Neutrophil (primary cell): ENCODE measurements around a stretch of chr1.

GRCh38 chr1:24003488-24003936 is 23.4 kb upstream of the SRSF10 start:
- PRO-cap = no peak

DNA sequence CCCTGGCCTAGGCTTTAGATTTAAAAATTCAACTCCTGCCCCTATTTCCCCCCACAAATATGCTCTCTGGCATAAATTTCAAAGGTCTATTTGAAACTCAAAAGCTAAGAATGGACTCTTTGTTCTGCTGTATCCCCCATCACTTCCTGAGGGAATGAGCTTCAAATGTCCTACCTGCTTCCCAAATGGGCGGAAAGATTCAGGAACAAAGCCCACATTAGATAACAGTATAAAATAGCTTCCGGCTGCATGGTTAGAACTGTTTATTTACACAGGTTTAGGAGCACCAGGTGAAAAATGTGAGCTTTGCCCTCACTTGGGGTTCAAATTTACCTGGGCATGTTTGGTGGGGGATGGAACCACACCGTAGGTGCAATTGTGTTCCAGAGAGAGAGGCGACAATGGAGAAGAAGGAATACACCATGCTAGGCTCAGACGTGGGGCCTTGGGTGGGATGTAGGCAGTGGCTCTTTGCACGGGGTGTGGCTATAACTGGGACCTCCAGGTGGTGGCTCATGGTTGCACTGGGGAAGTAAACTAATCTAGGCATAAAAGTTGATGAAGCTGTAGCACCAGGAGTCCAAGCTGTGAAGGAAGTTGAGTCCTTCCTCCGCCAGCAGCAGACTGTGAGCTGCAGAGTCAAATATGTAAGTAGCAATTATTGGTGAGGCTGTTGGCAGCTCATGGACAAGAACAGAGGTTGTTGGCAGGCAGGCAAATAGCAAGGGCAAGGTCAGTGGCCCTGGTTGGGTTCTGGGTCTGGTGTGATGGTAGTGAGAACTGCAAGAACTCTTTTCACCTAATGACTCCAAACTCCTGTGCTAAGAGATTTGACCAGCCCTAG is 41.5 kb upstream of the SRSF10 start:
- PRO-cap = no peak

DNA sequence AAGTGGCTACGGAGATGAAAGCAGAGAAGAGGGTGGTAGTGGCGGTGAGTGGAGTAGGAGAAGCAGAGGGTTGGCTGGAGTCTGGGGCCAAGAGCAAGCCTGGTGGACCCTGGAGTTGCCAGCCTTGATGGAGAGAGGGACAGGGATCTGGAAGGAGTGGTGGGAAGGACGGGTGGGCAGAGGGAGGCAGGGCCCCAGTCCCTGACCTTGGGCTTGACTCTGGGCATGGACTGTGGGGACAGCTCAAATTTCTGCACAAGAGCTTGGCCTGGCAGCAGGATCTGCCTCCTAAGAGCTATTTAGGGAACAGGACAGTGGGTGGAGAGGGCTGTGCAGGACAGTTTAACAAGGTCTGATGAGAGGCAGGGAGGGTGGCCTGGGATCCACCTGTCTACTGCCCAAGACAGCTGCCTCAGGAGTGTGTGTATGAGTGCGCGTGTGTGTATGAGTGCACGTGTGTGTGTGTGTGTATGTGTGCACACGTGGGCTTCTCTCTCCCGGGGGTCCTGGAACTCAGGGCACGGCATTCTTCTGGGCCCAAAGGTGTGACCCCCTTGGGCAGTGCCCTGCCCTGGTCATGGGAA is 15.6 kb downstream of the MYOM3 start:
- PRO-cap = no peak

DNA sequence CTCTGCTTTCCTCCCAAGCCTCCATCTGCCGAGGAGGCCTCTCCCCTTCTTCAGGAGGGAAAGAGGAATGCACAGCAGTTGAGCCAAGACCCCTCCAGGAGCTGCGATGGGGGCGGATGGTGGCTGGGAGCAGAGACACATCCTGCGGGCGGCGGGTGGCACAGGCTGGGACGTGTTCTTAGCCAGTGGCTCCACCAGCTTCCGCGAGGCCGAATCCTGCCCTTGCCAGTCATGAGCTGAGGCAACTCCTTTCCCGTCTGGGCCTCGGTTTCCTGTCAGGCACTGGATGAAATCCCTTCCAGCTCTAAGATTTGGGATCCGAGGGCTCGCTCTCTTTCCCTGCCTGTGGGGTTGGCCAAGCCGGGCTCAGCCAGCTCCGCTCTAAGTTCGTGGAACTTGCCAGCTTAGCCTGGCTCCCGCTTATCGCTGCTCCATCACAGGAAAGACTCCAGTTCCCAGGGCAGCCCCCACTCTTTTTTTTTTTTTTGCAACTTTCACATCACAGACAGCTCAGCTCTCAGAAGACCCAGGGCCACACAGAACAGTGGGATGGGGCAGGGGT is 584 bp downstream of the MYOM3 start:
- PRO-cap = no peak

- PRO-cap = no peak
Observed at GRCh38 chr1:24150894-24152221, 8.4 kb upstream of the IL22RA1 start.

DNA sequence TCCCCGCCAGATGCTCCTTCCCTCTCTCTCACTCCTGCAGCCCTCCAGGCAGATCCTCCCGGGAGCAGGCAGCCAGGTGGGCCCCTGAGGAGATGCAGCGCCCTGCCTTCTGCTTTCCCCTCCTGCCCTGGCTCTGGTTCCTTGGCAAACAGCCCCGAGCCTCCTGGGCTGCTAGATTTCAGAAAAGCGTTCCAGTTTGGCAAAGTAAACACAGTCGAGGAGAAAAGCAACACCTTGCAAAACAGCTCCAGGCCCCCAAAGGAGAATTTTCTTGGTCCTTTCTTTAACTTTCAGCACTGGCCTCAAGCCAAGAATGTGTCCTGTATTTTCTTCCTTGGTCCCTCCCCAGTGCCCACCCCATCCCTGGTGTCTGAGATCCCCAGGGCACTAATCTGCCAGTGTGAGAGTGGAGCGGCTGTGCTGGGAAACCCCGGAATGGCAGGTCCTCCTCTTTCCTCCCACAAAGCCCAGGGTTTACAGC is 29.4 kb upstream of the IFNLR1 start:
- PRO-cap = no peak

- PRO-cap = no peak
Observed at GRCh38 chr1:24322150-24322899, 3.2 kb downstream of the GRHL3 start.

DNA sequence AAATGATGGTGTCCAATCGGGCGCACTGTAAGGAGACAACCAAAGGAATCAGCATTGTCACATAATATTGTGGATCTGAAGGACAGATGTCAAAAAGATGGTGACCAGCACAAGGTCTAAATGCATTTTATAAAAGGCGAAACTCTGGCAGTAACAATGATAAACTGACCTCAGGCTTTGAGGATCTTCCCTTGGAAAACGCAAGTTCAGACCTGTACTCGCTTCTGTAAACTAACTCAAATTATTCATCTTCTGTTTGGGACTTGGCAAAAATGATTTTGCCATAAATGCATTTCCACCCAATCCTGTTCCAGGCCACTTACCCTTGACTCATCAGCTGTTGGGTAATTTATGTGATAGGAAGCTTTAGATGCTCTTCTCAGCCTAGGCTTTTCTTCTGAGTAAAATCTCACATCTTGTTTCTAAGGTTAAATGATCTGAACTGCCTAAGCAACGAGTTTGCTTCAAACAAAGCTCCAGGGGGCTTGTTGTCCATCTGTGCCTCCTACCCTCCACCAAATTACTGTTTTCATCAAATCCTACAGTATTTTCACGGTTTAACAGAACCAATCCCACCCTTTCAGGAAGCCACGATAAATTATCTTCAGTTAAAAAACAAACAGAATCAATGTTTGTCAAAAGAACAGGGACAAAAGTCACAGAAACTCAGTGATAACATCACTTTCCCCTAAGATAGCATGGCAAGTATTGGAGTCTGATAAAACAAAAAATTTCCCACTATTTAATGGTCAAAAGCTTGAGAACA is 33.6 kb downstream of the STPG1 start:
- PRO-cap = no peak

DNA sequence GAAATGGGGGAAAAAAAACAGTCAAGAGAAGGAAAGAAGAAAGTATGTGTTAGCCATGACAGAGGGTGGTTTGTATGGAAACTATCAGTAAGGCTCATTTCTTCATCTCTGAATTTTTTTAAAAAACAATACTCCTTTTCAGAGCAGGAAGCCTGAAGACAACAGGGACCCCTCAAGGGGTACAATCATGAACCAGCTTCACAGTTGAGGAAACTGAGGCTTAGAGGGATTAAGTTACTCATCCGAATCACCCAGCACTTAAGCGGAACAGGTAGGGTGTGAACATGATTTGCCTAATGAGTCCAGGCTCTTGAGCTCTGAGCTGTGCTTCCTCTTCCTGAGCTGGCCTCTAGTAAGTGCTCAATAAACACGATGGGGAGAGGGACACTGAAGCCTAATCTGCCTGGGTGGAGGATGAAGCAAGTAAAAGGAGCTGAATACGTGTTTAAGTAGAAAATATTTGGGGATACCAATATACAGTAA is 20.7 kb downstream of the STPG1 start:
- PRO-cap = no peak

- PRO-cap = no peak
Observed at GRCh38 chr1:24416447-24417496, 1.2 kb downstream of the NIPAL3 start.

GRCh38 chr1:24483409-24483842 is 19.2 kb upstream of the RCAN3 start:
- PRO-cap = no peak

DNA sequence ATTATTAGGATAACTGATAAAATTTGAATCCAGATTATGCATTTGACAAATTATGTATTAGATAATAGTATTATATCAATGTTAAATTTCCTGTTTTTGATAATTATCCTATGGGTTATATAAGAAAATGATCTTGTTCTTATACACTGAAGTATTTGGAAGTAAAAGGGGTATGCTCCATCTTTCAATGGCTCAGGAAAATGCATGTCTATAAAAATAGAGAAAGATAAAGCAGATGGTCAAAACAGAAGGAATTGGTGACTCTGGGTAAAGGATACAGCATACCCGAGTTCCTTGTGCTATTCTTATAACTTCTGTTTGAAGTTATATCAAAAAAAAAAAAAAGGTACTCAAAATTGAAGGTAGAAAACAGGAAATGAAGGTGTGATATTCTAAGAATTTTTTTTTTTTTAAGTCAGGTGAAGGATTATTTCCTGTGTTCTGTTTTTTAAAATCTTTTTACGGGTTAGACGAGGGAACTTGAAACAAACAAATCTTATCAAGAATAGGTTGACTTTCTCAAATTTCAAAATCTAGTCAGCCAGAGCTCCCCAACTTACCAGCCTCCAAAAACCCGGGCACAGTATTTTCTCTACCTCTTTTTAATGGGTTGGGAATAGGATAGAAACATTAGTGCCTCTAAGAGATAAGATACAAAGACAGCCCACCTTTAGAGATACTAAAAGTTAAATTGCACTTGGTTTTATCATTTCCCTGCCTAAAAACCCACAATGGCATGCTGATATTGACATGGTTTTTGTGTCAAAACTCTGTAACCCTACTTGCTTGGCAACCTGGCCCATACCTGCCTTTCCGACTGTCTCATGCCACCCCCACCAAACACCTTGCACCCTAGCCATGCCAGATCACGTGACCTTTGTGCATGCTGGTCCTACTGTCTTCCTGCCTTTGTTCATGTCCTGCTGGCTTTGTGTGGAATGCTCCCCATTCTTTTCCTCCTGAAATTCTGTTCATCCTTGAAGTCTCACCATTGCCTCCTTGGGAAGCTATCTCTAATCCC is 4.0 kb downstream of the RCAN3 start:
- PRO-cap = no peak

- PRO-cap = no peak
Observed at GRCh38 chr1:24536316-24537211, 19.3 kb upstream of the NCMAP start.

- PRO-cap = no peak
Observed at GRCh38 chr1:24540900-24541472, 14.9 kb upstream of the NCMAP start.

GRCh38 chr1:24557620-24558420 is 1.9 kb downstream of the NCMAP start:
- PRO-cap = no peak

DNA sequence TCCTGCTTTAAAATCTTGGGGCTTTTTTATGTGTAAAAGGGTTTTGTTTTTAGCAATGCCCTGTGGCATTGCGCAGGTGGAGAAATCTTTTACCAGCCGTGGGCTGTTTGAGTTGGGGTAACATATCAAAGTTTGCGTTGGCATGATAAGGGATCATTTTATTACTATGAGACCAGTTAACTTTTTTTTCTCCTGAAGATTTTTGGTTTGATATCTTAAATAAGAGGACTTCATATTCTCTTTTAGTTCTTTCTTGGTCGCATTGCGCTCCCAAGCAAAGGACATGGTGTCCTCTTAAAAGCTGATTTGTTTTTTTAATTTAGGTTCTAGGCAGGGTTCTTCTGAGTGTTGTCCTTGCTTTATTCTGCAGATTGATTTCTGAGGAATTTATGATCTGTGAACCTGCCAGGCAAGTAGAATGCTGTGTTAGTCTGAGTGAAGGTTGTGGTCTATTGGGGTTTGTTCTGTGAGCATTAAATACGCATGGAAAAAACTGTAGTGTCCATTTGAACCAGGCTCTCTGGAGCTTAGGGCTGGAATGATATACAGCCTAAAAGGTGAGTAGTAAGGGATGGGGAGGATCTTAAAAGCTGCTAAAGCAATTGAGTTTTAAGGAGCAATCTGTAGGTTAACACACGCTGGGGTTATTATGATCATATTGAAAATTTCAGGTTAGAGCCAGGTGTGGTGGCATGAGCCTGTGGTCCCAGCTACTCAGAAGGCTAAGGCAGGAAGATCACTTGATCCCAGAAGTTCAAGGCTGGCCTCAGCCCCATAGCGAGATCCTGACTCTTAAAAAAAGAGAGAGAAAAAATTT is 12.4 kb downstream of the SRRM1 start:
- PRO-cap = no peak

DNA sequence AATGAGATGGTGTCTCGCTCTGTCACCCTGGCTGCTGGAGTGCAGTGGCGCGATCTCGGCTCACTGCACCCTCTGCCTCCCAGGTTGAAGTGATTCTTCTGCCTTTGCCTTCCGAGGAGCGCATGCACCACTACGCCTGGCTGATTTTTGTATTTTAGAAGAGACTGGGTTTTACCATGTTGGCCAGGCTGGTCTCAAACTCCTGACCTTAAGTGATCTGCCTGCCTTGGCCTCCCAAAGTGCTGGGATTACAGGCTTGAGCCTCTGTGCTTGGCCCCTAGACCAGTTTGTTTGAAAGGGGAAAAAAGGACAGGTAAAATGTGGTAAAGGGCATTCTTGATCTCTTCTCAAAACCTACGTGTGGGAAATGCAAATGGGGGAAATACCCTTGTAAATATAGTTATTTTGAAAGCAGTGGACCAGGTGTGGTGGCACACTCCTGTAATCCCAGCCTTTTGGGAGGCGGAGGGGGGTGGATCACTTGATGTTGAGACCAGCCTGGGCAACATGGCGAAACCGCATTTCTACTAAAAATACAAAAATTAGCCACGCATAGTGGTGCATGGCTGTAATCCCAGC is 3.4 kb downstream of the CLIC4 start:
- PRO-cap = no peak

DNA sequence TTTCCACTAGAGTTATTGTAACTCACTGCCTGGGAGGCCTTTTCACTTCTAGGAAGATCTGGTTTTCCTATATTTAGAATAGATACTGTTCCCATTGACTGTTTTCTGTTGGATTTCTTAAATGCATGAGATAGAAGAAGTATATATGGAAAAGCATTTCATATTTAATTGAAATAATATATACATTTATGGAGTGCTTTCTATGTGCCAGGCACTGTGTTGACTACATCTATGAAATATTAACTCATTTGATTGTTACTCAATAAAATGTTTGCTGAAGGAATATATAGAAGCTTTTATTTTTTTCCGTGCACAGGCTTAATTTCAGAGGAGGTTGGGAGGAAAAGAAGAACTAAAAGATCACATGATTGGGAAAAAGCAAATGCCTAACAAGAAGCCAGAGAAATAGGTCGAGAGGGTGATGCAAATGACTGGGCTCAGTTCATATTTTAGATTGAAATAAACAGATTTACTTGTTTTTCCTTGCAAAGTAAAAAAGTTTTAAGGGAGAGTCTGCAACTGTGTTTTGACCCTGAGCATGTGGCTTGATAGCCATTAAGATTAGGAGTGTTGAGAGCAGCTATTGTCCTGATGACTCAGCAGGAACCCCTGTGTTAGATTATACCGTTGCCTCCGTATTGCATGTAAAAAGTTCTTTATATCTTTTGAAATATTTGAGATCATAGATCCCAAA is 19.9 kb downstream of the CLIC4 start:
- PRO-cap = no peak

DNA sequence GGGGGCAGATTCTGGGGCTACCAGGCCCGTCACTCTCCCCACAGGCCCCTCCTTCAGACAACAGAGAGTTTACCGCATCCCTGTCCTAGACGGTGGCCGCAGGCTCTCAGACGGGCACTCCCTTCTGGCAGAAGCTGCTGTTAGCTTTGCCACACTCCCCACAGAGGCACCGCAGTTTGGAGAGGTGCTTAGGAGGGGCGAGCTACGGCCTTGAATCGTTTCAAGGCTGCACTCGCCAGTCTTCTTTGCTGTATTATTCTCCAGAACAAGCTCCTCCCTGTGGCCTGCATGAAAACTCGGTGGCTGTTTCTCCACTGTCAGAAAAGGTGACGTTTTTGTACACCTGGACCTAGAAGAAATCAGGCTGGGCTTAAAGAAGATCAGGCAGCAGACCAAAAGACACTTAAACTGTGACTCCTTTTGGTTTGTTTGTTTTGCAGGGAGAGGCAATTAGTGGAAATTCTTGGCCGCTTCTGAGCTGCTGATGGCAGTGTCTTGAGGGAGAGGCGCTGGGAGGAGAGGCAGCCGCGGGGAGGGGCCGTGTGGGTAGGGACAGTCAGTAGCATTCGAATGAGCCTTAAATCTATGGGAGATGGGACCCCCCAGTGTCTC is 67.8 kb downstream of the RUNX3 start:
- PRO-cap = no peak

DNA sequence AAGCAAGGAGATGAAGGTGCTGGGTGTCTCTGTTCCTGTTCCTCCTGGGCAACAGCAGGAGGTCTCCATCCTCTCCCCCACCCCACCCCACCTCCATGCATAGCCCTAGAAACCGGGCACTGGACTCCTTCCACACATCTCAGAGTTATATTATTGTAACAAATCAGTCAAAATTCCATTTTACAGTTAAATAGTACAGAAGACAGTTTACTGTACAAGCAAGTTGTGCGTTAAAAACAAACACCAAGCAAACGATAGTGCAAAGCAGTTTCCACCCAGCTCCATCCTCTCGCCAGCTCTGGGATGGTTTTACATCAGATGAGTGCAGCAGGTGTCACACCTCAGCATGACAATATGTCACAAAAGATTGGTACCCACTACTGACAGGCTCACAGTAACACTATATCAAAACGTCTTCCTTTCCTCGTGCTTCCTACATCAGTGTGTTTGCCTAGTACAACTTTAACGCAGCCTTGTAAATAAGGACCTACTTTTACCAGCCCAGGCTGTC is 30.6 kb downstream of the RUNX3 start:
- PRO-cap = no peak